Myometrial cell (primary cell): ENCODE measurements around the gene EFCAB7.

DNA sequence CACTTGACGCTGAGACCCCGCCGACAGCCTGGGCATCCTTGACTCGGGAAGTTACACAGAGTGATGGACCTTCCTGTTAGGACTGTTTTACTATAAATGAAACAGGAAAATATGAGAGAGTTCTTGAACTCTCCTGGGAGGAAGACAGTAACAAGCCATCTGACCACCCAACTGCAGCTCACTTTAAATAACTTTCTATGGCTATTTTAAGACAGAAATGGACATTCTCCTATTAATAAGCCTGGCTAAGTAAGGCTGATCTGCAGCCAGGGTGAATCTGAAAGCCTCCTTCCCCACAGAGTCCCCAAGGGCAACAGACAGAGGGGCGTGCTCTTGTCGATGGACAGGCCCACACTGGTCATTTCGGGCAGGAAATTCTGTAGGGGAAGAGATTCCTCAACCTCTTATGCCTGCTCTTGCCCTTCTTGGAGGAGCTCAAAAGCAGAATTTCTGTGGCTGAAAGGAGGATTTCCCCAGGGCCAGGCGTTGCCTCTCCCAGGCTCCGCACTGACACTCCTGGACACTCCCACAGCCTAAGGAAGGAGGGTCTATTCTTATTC lies 17.7 kb upstream of the KANK4 start:
- RAMPAGE, long total RNA: no peak

DNA sequence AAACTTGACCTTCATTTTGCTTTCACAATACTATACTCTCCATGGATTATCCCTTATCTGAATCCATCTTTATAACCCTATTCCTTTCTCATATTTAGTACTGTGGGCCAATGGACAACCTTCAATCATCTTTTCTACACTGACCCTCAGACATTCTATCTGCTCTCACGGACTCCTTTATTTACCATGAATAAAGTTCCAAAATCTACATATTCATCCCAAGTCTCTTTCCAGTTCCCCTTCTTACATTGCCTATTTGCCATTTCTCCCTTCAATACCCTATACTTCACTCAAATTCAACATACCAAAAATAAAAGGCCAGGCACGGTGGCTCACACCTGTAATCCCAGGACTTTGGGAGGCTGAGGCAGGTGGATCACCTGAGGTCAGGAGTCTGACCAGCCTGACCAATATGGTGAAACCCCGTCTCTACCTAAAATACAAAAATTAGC lies 9.3 kb downstream of the ANGPTL3 start:
- RAMPAGE, long total RNA: no peak

GRCh38 chr1:62687371-62688053 lies 674 bp downstream of the DOCK7 start:
- RAMPAGE, long total RNA: no peak

DNA sequence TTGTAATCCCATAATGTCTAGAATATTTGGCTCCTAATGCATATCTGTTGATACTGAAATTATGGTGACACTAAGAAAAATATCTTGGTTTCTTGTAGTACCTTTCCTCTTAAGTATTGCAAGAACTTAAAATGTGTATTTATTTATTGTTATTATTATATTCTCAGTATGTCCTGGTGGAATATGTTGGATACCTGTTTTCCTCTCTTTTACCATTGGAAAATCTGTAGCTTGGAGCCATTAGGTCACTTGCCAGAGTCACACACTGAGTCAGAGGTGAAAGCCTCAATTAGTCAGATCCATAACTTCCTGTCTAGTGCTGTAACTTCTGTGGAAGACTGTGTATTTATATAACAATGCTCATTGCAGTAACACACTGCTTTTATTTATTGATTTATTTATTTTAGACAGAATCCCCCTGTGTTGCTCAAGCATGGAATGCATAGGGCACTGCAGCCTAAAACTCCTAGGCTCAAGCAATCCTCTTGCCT lies 1.2 kb upstream of the DOCK7 start:
- RAMPAGE, long total RNA: no peak

GRCh38 chr1:62690330-62690780 lies 2.2 kb upstream of the DOCK7 start:
- RAMPAGE, long total RNA: no peak

GRCh38 chr1:63321062-63321346 lies 1.4 kb upstream of the FOXD3 start:
- RAMPAGE, long total RNA: no peak

- RAMPAGE, long total RNA: start-site peak on the minus strand at chr1:63523190-63523226, 333 and 222 reads in 2 replicates; start-site peak on the plus strand at chr1:63523509-63523584, 67 and 130 reads in 2 replicates
These were observed at the start of gene EFCAB7 for GRCh38 chr1:63523028-63524298. TSS of gene EFCAB7 (plus strand) at chr1:63523525.

DNA sequence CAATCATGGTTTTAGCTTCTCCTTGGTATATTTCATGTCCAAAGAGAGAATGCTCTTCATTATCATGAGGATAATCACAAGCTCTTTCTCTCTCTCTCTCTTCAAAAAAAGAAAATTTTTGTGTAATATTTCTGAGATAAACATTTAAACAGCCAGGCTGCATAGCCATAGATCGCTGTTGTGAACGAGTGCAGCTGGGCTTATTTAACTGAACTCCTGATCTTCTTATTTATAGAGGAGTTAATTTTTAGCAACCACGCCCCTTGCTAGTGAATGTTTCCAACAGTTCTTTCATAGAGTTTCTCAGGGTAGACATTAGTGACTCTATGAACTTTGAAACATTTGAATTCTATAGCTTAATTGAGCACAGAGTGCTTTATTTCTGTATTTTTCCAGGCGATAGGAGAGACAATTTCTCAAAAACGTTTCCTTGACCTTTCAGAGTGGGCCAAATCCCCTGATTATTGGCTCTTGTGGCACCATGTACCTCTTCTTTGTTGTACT lies 48.0 kb downstream of the PGM1 start:
- RAMPAGE, long total RNA: no peak

GRCh38 chr1:64476017-64477067 lies 6.4 kb downstream of the CACHD1 start:
- RAMPAGE, long total RNA: no peak

DNA sequence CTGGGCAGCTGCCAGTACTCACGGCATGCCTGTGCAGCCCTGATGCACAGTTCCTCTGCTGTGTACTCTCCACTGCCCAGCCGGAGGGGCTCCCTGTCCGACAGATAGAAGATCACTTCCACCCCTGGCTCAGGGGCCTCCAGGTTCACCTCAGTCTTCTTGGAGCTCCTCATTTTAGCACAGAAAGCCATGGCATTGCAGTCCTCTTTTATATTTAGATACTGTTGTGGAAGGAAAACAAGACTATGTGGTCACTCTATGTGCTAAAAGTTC lies 83.2 kb downstream of the JAK1 start:
- RAMPAGE, long total RNA: no peak

DNA sequence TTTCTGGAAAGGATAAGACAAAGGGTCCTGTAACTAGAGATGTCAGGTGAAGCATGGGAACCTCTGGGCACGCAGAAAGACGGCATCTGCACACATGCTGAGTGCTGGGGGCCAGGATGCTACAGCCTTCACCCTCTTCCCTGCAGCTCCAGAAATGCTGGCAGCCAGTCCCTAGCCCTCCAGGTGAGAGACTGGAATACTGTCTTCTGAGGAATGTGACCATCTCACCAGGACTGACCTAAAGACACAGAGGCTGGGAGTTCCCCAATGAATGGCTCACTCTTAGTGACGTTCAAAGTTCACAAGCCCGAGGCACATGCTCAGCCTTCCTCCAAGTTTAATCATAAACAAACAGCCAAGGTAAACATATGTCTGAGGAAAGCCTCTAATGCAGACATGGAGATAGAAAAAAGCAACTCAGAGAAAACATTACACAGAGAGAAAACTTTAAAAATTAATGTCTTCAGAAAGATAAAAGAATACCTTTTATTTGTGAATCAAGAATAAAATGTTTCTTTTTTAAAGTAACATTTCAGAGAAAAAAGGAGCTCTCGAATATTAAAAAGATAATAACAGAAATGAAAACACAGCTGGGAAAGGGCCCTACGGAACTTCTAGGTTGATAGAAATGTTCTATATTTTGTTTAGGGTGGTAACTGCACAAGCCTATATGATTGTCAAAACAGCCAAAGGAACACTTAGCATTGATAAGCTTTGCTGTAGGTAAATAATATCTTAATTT lies 50.4 kb downstream of the JAK1 start:
- RAMPAGE, long total RNA: no peak

DNA sequence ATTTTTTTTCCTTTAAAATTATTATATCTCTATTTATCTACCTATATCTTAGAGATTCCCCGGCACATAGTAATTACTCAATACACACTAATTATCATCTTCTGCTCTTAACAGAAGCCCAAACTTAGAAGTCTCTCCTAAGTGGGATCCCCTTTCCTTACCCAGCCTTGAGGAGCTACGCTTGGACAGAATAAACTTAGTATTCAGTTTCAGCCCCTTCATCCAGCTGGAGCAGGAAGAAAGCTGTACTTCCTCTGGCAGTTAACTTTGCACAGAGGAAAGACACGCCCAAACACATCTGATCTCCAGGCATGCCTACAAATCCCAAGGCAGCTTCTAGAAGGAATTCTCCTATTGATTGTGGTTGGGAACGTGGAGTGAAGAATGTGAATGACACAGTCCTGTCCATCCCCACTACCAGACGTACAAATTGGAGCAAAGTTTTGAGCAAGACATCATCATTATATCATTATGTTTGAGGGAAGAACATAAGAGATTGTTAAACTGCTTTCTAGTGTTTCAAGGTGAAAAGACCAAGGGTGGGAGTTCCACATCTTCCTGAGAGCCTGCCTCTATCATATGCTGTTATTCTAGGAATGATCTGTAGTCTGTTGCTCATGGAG lies 6.6 kb upstream of the AK4 start:
- RAMPAGE, long total RNA: no peak

DNA sequence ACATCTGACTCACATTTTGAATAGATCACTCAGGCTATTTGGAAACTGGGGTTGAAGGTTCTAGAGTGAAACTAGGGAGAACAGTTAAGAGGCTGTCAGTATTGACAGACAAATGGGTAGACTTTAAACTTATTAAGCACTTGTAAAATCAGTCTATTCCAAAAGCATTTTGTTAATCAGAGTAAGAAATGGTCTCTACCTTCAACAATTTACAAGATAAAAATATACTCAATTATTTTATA lies 16.8 kb downstream of the AK4 start:
- RAMPAGE, long total RNA: no peak

GRCh38 chr1:65165505-65166163 lies 17.6 kb downstream of the AK4 start:
- RAMPAGE, long total RNA: no peak

GRCh38 chr1:65428203-65428783 lies 7.8 kb downstream of the LEPR start:
- RAMPAGE, long total RNA: no peak

- RAMPAGE, long total RNA: no peak
These were observed 60.3 kb downstream of the LEPR start for GRCh38 chr1:65480417-65481470.

DNA sequence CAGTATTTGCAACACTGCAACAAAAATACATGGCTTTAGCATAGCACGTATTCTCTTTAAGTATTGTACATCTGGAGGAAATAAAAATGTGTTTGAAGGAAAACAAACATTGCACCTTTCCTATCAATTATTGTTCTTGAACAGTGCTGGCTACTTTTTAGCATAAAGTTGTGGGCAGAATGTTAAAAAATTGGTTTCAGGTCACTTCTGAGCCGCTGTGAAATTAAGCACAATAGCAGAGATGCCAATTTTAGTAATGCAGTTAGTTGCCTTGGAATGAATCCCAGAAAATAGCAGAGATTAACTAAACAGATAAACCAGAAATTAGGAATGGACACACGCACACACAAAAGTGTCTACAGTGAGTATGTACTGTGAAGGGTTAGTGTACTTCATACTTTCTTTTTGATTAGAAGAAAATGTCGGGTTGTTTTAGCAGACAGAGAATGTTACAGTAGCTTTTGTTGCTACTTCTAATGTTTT lies 106.6 kb downstream of the LEPR start:
- RAMPAGE, long total RNA: no peak

DNA sequence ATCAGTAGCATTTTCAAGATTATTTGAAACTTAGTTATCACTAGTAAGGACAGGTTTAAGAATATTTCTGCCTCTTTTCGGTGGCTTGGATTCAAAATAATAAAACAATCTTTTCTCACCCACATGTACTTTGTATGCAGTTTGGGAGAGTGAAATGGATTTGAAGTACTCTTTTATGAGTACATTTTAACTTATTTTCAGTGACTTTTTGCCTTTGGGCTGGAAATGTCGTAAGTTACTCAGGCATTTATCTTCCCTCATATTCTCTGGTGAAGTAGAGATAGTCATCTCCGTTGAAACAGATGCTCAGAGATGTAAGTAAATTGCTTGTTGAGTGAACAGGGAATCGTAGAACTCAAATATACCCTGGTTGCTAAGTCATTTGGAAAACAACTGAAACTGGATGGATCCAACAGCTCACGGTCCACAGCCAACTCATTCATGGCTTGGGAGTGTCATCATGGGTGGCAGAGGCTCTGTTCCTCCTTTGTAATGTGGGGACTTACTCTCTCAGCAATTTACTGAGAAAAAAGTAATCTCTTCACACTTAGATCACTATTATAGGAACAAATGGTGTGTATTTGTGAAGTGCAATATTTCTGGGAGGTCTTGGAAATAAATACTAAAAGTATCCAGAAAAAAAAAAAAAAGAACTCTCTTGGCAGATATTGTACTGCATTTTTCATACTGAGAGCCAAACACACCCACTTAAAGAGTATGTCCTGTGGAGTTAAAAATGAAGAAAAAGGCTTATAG lies 107.2 kb downstream of the LEPR start:
- RAMPAGE, long total RNA: no peak

DNA sequence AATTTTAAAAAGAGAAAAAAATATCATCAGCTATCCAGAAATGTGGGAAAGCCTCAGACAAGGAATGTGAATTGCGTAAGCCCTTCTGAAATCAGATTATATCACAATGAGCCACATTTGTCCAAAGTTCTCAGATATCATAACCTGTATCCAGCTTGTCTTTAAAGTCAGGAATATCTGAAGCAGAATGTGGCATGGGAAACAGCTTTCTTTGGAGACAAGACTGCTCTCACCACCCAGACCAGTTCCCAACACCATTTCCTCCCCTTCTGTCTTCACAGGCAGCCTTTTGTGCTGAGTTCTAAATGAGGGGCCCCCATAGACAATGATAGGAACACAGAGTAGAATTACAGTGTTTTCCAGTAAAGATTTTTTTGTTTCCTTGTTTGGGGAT lies 351.1 kb upstream of the SGIP1 start:
- RAMPAGE, long total RNA: no peak

DNA sequence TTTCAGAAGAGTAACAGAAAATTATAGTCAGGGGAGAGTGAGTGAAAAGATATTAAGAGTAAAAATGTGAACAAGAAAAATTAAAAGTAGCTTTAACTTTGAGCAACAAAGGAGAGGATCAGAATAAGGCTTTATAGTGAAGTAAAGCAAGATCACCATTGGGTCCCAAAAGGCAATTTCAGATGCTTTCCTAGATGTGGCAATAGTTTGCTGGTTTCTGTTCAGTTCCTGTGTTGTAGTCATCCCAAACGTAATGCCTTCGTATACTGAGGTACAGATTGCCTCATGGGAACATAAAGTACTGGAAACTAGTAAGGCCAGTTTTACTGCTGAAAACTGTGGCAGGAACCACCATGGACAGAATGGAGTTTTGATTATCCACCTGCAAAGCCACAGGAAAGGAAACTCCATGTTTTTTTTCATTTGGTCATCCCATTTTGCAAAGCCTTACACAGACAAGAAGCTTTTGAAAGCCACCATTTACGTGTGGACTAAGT lies 283.5 kb upstream of the SGIP1 start:
- RAMPAGE, long total RNA: no peak